GM23248 (cell line): ENCODE measurements around a stretch of chr9.

DNA sequence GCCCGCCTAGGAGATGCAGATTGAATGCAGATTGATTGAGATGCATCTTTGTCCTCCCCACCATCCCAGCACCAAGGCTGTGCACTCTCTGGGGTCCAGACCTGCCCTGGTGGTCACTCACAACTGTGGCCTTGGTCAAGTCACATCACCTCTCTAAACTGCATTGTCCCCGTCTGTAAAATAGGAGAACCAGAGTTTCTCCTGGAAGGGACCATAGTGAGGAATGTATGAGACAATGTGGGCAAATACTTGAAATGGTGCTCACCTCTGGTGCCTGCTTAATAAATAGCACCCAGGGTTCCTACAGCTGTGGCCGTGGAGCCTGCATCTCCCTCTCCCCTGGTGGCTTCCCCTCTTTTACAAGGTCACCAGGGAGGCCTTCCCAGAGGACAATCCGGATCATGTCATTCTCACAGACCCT lies 66.1 kb upstream of the GGTA1 start:
- RAMPAGE, long total RNA: no peak

DNA sequence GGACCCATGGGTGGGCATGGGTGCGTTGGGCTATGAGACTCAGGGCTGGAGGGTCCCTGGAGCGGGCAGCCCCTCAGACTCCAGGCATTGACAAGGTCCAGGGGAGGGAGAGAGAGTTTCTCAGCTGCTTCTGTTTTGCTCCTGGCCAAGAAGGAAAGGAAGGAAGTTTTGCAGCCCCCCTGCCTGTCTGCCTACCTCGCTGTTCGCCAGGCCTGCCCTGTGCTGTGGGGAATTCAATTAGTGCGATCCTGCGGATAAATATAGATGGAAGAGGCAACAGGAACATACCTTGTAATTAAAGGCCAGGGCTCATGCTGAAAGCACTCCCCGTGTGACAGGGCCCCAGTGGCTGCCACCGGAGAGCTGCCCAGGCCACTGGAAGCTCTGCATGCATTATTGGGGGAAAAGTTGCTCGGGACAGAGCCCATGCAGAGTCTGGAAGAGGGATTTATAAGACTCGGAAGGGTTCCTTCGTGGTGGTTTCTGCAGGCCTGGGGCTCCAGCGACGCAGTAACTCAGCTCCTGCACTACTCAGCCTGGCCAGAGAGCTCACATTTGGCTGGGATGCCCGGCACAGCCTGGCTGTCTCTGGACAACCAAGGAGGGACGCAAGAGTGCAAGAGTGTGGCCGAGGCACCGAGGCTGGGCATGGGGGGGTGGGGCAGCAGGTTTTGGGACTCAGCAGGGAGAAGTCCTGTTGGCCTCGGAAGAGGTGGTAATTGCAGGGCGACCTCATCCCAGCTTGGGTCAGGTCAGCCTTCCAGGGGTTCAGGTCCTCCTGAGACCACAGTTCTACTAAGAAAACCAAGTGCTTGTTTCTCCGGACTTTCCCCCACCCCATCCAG lies 67.9 kb upstream of the GGTA1 start:
- RAMPAGE, long total RNA: no peak

- RAMPAGE, long total RNA: no peak
These were observed 74.2 kb upstream of the DAB2IP start for GRCh38 chr9:121577241-121577665.

- RAMPAGE, long total RNA: no peak
These were observed 28.7 kb upstream of the DAB2IP start for GRCh38 chr9:121622529-121623329.

GRCh38 chr9:121735733-121736098 lies 84.3 kb downstream of the DAB2IP start:
- RAMPAGE, long total RNA: no peak

DNA sequence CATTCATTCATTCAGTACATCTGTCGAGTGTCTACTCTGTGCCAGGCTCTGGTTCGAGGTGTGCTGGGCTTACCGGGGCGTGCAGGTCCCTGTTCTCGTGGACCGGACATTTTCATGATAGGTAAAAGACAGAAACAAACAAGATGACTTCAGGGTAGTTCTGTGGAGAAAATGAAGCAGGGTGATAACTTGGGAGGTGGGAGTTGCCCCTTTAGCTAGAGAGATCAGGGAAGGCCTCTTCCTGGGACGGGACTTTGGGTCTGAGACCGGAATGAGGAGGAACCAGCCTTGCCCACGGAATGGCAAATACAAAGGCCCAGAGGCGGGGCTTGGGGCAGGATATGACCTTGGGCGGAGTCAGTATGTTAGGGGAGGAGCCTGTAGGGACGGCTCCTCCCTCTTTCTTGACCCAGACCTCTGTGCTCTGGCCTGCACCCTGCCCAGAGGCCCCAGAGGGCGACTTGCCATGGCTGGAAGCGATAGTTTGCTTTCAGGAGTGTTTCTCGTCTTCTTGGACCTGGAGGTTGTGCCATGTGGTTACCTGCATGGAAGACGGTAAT lies 85.4 kb downstream of the DAB2IP start:
- RAMPAGE, long total RNA: no peak

DNA sequence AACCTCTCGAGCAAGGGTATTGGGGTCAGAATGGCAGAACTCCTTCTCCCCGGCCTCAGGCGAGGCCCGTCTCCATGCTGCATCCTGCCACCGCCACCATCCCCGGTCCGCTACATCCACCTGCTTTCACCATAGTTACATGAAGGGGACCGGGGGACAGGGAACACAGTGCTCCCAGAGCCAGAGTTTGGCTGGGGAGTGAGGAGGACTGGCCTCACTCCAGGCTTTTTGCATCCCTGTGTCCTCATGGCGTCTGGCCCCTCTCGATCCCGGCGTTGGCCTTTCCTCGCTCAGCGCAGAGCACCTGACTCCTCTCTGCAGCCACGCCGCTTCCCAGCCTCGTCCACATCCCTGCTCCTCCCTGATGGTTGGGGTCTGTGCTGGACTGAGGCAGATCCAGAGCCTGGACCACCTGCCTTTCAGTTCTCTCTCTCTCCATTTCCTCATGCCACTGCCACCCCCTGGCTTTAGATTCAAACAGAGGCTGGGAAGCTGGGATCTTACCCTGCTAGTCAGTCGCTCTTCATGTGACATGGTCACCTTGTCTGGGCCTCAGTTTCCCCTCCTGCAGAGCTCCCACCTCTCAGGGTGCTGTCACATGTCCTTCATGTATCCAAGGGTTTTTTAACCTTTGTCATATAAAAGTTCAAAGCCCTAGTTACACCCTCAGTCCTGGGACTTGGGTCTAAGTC lies 124.0 kb downstream of the DAB2IP start:
- RAMPAGE, long total RNA: no peak

DNA sequence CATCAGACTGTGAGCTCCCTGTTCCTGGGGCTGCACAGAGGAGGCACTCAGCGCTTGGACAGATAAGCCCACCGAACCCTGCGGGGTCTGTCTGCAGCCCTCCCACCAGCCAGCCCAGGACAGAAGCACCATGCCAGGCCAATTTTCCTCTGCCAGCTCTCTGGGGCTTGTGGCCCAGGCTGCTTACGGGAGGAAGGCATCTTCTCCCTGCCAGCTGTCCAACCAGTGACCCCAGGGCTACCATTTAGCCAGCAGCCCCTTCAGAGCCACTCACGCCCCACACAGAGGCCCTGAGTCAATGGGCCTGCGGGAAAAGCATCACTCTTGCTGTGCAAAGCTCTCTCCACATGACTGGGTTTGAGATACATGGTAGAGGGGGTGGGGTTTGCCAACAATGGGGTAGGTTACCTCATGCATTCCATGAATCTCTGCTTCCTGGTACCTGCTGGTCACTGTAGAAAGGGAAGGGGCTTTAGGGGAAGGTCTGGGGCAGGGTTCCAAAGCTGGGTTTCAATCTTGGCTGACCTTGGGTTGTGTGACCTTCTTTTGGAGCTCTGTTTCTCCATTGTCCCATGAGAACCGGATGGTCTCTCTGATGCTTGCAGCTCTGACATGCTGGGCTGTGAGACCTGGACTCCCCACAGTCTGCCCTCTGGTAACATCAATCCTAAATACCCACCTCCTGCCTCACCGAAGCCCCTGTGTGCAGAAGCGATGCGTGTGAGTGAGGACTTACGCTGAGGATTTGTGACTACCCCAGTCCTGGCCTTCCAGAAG lies 22.9 kb upstream of the TTLL11 start:
- RAMPAGE, long total RNA: no peak

- RAMPAGE, long total RNA: no peak
These were observed 656 bp downstream of the RBM18 start for GRCh38 chr9:122263948-122264420.

DNA sequence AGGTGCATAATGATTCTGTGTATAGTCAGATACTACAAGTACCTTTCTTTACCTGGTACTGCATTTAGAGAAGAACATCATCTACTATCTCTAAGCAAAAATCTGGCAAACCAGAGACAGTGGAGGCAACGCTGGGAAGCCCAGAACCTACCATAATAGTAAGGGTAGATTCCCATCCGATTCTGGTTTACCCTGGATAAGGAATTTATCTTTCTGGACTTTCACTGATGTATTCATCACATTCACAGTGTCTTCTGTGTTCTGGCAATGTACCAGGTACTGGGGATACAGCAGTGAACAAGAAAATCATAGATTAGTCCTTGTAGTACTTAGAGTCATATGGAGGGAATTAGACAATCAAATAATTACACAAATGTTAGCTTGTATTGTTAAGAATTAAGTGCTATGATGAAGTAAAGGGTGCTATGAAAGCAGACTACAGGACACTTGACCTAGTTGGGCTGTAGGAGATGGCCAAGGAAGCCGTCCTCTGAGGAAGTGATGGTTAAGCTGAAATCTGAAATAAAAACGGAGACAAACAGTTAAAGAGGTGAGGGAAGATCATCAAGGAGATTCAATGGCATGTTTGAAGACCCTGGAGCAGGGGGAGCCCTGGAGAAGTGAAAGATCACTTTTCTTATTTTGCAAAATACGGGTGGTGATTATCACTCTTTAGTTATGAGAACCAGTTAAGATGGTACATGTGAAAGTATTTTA lies 1.3 kb downstream of the MRRF start:
- RAMPAGE, long total RNA: no peak

DNA sequence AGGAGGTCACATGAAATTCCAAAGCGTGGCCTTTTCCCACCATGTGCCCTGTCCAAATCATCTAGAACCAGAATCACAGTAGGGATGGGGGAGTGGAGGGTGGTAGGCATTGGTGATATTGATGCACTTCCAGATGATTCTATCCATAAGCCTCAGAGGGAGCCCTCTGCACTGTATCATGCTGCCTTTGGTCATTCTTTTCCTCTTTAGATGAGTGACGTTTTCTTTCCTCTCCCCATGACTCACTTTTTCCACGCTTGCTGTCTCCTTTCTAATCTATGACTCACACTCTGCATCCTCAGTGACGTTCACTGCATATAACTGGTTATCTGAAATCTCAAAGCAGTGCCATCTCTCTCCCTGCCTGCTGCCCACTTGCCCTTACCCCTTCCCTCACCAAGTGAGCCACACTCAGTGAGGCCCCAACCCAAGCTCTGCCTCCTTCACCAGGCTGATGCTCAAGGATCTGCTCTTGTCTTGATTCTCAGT lies 31.5 kb downstream of the PTGS1 start:
- RAMPAGE, long total RNA: no peak

GRCh38 chr9:122595892-122596237 lies 12.7 kb upstream of the OR1L8 start:
- RAMPAGE, long total RNA: no peak

GRCh38 chr9:123033907-123034195 lies 384 bp downstream of the GPR21 start:
- RAMPAGE, long total RNA: no peak

DNA sequence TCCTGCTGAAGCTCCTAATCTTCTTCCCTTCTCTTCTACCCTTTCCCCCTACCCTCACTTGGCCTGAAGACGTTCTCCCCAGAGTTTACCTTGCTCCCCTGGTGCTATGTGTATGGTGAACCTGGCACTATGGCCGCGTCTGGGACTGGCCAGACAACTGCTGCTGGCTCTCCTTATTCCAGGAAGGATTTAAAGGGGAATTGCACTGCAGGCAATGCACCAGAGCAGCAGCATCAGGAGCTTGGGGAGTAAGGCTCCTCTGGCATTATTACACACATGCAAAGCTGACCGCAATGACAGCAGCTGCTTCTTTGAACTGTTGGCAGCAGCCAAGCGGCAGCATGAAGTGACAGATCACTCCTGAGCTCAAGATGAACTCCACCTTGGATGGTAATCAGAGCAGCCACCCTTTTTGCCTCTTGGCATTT lies 743 bp downstream of the GPR21 start:
- RAMPAGE, long total RNA: no peak

GRCh38 chr9:123282297-123283170 lies 14.1 kb upstream of the STRBP start:
- RAMPAGE, long total RNA: no peak

DNA sequence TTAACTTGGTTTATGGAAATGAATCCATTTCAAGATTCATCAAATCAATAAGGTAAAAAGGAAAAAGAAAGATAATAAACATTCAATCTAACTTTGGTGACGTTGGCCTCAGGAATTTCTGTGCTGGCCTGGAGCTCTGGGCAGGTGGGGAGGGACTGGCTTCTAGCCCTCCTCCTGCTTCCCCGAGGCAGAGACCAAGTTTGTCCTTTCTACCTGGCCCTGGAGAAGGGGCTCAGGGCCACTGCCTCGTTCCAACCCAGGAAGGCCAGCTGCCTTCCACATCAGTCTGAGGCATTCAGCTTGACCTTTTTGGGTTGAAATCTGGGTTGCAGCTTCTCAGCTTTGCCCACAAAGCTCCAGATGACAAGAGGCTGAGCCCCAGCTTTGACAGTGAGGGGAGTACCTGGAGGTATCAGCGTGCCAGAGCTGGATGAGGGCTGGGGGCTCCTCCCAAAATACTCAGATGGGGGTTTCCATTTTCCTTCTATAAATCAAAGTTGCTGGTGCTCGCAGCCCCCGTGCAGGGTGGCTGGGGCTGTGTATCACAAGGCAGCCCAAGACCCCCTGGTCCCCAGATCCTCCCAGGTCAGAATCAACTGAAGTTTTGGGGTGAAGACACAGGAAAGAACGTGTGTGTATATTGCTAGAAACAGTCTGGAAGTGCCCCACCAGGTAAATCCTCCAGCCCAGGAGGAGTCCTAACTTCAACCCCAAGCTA lies 24.4 kb downstream of the CRB2 start:
- RAMPAGE, long total RNA: no peak

GRCh38 chr9:123425365-123425780 lies 69.4 kb downstream of the CRB2 start:
- RAMPAGE, long total RNA: no peak

- RAMPAGE, long total RNA: no peak
These were observed 62.0 kb downstream of the DENND1A start for GRCh38 chr9:123867957-123868265.

GRCh38 chr9:123924871-123925708 lies 4.8 kb downstream of the DENND1A start:
- RAMPAGE, long total RNA: no peak

GRCh38 chr9:124011888-124012155 lies 254 bp downstream of the LHX2 start:
- RAMPAGE, long total RNA: no peak